ENCODE results near the gene MERTK.

- PRO-cap = no peak
Observed at GRCh38 chr2:109185313-109185726, 56.3 kb downstream of the SH3RF3 start.

DNA sequence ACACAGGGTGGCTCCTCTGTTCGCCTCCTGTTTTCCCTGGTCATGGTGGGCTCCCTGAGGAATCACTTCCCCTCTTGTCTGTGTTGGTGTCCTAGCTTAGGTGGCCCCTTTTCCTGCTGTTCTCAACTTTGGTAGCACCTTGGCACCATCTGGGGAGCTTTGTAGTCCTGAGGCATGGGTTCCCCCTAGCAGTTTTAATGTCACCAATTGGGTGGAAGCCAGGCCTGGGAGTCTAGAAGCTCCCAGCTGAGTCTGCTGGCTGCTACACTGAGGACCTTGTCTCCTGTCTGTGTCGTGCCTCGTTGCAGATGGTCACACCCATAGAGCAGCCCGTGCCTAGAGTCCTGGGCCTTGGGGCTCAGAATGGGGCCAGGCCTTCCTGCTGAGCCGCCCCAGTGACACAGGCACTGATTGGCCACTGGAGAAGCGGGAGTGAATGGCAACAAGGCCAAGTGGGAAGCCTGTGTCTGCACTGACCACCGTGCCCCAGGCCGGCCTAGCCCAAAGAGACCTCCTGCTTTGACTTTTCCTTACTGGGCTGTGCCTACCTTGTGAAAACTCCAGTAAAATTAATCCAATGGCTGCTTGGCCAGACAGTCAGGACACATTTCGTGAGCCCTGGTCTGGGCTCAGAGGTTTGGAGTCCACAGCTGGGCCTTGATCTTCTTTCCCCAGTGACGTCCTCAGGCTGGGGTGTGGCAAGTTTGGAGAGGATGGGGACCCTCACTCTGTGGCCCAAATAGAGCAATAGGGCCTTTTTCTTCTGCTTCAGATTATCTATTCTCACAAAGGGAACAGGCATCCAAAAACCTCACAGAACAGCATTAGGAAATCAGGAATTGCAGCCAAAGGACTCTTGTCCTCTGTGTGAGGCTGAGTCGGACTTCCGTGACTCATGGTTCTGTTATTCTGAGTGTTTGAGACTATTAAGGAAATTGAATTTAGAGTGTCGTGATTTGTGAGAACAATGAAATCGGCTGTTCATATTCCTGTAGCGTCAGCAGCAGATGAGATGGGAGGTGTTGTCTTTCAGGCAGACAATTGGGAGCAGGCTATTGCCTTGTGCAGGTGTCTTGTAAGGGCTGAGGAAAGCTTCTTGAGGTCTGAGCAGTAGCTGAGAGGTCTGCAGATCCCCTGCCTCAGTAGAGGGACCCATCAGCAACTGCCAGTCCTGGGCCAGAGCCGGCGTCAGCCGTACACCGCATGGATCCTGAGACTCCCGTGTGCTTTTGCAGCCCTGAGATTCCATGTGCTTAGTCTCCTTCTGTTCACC, 113.5 kb downstream of the SH3RF3 start:
- PRO-cap = no peak

DNA sequence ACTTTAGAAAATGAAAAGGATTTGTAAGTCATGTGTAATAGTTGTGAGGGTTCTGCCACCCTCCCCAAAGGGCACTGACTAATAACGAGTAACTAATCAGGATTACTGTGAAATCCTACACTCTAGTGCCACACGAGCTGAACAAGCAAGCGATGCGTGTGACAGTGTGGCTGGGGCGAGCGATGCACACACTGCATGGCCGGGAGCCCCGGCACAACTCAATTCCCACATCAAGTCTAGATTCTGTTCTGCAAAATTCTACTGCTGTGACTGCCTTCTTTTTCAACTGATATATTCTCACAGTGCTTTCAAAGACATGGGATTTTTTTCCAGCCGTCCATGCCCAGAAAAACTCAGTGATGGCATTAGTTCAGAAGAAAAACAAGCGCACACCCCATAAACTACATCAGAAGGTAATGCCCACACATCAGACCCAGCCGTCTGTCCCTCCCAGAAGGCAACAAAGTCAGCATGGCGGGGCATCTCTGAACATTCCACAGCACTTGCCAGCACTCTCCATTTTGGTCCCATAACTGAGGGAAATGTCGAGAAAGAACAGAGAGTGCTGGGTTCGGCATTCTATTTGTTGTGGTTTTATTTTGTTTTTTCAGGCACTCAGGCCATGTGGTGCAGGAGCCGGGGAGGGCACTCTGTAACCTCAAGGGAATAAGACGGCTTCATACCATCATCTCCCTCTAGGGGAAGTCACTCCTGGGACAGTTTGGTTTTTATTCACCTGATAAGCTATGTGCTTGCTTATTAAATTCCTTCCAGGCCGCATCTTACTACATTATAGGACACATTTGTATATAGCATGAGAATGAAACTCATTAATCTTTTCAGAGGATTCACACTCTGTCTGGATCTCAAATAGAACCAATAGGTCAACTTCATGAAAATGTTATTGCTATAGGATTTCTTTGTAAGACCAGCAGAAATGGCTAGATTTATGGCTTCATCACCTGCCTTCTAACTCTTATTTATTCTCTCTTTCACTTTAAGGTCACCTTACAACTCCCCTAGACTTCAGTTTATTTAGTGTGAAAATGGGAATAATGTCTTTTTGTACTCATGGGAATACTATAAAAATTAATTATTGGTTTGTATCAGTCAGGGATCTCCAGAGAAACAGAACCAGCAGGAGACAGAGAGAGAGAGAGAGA, 156.0 kb downstream of the SEPTIN10 start:
- PRO-cap = no peak

- PRO-cap = no peak
Observed at GRCh38 chr2:109644549-109645096, 30.5 kb downstream of the SOWAHC start.

DNA sequence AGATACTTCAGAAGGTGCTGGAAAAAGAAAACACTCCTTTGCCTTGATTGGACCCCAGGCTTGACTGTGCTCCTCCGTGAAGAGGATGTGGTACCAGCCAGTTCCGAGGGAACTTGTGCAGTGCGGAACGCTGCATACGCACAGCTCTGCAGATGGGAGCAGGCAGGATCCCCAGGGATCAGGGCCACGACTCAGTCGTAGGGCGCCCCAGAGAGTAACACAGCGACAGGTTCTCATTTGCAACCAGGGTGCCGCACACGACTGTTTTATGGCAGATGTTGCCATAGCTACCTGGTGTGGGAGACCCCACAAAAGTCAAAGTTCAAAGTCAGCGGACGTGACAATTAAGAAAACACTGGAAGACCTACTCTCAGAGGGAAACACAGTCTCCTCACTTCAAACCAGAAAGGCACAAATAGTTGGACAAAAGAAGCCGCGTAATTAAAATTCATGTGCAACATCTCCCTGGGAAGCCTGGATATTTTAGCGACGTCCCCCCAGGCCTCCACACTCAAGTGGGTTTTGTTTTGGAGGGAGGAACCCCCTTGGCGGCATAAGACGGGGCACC, 718 bp downstream of the MALL start:
- PRO-cap = no peak

- PRO-cap = no peak
Observed at GRCh38 chr2:110610845-110611366, 33.9 kb upstream of the RGPD6 start.

- PRO-cap = bidirectional peak, plus-strand start at chr2:110678248, minus-strand start at chr2:110678063; bidirectional peak, plus-strand start at chr2:110678808, minus-strand start at chr2:110678675
Observed at GRCh38 chr2:110678131-110679193, 599 bp upstream of the BUB1 start.

DNA sequence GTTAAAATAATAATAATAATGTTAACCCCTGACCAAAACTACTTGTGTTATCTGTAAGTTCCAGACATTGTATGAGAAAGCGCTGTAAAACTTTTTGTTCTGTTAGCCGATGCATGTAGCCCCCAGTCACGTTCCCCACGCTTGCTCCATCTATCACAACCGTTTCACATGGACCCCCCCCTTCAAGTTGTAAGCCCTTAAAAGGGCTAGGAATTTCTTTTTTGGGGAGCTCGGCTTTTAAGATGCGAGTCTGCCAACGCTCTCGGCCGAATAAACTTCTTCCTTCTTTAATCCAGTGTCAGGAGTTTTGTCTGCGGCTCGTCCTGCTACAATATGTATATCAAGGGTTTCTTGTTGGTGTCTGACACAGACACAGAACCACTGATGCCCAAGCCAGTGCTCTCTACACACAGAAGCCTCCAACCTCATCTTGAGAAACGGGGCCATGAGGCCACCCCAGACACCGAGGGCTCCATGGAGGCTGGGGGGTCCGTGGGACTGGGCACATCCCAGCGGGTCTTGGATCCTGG, 1.7 kb upstream of the BUB1 start:
- PRO-cap = no peak

- PRO-cap = no peak
Observed at GRCh38 chr2:110780403-110780868, 48.1 kb downstream of the ACOXL start.

DNA sequence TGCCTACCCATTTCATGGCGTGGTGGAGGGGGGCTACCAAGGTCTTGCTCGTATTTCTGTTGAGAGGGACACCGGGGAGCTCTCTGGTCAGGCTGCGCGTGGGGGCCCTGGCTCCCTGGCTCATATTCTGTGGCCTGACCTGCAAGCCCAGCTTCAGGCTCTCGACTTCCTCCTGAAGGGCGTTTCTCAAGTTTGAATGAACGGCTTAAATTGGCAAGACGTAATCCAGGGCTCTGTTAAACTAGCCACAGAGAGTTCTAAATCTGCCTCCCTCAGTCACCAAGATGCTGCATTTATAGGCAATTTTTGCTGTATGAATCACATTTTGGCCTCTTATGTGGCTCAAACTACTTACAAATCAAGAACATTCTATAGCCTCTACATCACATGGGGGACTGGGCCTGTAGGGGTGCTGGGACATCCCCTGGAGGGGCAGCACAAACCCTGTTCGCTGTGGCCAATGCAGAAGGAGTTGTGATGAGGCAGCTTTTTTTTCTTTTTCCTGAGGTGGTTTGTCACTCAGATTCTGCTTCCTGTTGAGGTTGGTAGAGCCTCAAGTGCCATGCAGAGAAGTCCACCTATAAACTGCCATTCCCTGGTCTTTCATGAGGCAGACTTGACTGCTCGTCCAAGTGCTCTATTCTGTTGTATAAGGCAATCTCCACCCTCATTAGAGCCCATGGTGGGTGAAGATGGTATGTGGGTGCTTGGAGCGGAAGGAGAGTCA, 120.0 kb downstream of the ACOXL start:
- PRO-cap = no peak

- PRO-cap = no peak
Observed at GRCh38 chr2:111207478-111208517, 87.1 kb downstream of the BCL2L11 start.

- PRO-cap = no peak
Observed at GRCh38 chr2:111880628-111881164, 3.3 kb downstream of the ANAPC1 start.

DNA sequence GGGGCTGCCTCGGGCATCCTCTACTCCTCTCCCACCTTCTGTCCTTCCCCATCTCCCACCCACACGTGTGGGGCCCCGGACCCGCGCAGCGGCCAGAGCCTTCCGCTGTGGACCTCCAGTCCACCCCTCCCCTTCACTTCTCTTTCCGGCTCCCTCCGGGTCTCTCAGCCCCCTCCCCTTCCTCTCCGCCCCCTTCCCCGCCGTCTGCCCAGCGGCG, 323 bp upstream of the MERTK start:
- PRO-cap = bidirectional peak, plus-strand start outside the sequence, minus-strand start at position 135 of the sequence

- PRO-cap = bidirectional peak, plus-strand start at chr2:111898607, minus-strand start at chr2:111898310; bidirectional peak, plus-strand start at chr2:111899120, minus-strand start at chr2:111898787; unidirectional peak, plus-strand start at chr2:111899229
Observed at GRCh38 chr2:111898393-111899367, at the start of gene MERTK. Gene MERTK (plus strand): TSS chr2:111898607.

- PRO-cap = no peak
Observed at GRCh38 chr2:112021845-112022542, 33.1 kb upstream of the TMEM87B start.

- PRO-cap = no peak
Observed at GRCh38 chr2:112139876-112140566, 1.8 kb downstream of the FBLN7 start.

DNA sequence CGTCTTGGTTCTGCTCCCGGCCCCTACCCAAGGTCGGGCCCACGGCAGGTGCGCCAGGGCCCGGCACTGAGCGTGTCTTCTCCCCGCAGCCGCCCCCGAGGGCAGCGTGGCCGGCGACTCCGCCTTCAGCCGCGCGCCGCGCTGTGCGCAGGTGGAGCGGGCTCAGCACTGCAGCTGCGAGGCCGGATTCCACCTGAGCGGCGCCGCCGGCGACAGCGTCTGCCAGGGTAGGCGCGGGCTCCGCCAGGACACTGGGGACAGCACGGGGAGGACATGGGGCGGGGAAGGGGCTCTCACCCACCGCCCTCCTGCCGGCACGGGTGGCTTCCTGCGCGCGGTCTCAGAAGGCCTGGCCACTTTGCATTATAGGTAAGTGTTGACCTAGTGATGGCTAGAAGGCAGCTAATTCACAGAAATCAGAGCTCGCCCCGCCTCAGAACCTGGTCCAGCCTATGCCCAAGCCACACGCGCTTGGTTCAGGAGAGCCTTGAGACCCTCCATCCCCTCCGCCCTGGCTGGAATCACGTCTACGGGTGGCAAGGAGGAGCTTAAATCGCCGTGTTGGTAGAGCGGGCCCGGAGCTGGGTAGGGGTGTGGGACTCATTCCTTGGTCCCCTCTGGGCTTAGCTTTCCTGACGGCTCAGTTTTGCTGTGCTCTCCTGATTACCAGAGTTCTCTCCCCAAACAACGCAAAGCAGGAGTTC, 43.6 kb downstream of the FBLN7 start:
- PRO-cap = no peak

DNA sequence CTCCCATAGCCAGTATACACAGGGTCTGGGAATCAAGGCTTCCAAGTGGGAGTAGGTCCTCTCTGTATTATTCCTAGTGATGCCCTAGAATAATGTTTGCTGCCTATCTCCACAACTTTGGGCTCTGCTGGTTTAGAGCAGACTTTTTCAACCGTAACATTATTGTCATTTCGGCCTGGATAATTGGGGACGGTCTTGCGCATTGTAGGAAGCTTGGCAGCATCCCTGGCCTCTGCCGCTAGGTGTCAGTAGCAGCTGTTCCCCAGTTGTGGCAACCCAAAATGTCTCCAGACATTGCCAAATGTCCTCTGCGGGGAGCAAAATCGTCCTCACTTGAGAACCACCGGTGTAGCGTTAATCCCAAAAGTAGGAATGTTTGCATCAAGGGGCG, 4.5 kb upstream of the ZC3H8 start:
- PRO-cap = no peak

DNA sequence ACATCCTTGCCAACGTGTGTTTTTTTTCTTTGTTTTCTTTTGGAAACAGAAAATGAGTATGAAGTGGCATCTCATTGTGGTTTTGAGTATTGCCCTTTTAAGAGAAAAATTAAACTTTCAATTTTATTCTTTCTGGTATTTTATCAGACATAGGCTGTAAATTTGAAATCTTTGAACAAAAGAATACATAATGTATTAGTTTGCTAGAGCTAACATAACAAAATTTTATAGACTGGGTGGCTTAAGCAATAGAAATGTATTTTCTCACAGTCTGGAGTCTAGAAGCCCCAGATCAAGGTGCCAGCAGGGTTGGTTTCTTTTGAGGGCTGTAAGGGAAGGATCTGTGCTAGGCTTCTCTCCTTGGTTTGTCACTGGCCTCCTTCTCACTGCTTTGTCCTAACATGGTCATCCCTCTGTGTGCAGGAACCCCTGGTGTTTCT, 28.7 kb downstream of the ZC3H6 start:
- PRO-cap = no peak

DNA sequence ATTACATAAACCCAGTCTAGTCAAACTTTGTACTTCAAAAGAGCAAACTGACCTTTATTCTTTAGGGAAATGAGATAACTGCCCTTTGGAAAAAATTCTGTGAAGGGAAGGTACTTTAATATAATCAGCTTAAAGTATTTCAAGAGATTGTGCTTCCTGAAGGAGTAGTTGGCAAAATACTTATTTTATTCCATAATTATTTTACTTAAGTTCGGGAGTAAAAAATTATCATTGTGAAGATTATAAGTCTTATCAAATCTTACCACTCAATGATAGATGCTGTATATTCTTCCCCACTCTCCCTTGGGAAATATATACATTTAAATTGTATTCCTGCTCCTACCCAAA, 42.0 kb downstream of the ZC3H6 start:
- PRO-cap = no peak

Measured in endothelial cell (in vitro differentiated cells).